Neural progenitor cell (in vitro differentiated cells): ENCODE measurements around the genes ZNF41 and GLOD5.

- RAMPAGE, long total RNA: no peak
These were observed 99.0 kb upstream of the GPR34 start for GRCh38 chrX:41589763-41590279.

DNA sequence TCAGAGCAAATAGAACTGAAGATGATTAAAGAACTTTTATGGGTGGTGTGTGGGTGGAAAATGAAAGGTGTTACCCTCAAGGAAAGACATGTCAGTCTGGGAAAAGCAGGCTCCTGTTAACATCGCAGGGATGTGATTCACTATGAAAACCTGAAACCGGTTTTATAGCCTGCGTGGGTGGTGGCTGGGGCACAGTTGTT is 61.2 kb upstream of the CASK start:
- RAMPAGE, long total RNA: no peak

DNA sequence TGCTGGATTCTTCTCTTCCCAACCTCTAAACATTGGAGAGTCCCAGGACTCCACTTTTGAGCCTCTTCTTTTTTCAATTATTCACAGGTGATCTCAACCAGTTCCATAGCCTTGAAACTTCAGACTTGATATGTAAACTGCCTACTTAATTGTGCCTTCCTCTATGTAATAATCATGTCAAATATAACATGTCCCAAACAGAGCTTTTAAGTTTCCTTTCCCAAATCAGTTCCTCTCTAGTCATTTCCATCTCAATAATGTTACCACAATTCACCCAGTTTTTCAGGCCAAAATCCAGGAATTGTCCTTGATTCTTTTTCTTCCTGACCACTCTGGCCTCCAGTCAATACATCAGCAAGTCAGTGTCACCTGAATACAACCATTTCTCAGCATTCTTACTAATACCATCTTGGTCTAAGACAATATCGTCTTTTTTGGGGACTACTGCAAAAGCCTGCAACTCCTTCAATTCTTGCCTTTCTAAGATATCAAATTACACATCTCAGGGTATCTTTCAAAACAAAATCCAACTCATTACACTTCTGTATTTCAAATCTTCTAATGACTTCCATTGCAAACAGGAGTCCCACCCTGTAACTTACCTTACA is 22.0 kb downstream of the MAOB start:
- RAMPAGE, long total RNA: no peak

DNA sequence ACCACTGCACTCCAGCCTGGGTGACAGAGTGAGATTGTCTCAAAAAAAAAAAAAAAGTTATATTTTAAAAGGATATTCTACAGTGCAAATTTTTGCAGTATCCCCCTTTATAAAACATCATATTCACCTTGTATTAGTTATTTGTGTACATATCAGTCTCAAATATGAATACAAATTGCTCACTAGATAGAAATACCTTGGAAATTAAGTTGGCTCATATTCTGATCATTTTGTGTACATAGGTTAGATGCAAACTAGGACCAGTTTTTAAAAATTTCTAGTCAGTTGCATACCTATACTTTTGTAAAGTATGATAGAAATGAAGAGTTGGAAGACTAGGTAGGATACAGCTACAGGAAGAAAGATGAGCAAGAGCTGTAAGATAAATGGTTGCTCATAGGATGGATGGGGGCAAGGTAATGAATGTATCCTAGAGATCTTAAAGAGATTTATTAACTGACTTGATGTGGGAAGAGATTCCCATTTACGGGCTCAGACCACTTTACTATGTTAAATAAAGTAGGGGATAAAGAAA is 156.6 kb downstream of the KDM6A start:
- RAMPAGE, long total RNA: no peak

DNA sequence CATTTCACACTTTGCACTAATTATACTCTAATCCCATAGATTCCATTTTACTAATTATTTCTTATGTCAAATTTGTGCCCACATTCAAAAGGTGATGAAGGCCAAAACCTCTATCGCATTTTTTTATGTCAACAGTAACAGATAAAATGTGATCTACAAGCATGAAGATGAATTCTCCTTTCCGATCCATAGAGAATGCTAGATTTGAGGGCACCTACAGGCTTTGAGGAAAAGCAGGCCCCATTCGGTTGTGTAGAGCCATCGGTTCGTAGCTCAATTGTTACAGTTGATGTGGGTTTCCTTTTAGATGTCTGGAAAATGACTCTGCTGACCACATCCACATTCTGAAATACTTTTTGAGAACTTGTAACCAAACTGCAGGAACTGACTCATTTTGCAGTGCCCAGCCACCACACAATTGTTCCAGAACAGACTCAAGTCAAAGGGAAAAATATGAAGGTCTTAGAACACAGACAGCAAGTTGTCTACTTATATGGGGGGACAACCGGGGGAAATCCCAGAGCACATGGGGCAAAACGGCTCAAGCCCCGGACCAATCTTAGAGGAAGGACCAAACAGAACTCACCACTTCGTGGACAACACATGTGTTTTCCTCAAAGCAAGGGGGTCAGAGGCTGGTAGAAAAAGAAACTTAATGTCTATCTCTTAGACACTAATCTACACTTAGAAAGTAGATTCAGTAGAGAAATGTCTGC is 557.6 kb upstream of the DIPK2B start:
- RAMPAGE, long total RNA: no peak

GRCh38 chrX:45771063-45771591 is 570.5 kb upstream of the DIPK2B start:
- RAMPAGE, long total RNA: no peak

DNA sequence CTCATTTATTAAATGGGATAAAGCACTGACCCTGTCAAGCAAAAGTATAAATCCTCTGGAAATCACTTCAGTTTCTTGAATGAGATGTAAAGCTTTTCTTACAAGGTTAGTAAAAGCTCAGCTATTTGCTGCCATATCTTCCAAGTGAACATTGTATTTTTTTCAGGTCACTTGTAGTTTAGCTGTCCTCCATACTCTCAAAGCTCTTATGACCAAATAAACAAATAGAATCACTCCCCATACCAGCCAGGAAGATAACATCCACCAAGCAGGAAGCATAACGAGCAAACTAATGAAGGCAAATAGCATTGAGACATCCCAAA is 9.2 kb downstream of the KRBOX4 start:
- RAMPAGE, long total RNA: no peak

DNA sequence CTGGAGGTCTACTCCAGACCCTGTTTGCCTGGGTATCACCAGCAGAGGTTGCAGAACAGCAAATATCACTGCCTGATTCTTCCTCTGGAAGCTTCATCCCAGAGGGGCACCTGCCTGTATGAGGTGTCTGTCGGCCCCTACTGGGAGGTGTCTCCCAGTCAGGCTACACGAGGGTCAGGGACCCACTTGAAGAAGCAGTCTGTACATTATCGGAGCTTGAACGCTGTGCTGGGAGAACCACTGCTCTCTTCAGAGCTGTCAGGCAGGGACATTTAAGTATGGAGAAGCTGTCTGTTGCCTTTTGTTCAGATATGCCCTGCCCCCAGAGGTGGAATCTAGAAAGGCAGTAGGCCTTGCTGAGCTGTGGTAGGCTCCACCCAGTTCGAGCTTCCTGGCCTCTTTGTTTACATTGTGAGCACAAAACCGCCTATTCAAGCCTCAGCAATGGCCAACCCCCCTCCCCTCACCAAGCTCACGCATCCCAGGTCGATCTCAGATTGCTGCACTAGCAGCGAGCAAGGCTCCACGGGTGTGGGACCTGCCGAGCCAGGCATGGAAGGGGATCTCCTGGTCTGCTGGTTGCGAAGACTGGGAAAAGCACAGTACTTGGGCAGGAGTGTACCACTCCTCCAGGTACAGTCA is 38.7 kb downstream of the KRBOX4 start:
- RAMPAGE, long total RNA: no peak

DNA sequence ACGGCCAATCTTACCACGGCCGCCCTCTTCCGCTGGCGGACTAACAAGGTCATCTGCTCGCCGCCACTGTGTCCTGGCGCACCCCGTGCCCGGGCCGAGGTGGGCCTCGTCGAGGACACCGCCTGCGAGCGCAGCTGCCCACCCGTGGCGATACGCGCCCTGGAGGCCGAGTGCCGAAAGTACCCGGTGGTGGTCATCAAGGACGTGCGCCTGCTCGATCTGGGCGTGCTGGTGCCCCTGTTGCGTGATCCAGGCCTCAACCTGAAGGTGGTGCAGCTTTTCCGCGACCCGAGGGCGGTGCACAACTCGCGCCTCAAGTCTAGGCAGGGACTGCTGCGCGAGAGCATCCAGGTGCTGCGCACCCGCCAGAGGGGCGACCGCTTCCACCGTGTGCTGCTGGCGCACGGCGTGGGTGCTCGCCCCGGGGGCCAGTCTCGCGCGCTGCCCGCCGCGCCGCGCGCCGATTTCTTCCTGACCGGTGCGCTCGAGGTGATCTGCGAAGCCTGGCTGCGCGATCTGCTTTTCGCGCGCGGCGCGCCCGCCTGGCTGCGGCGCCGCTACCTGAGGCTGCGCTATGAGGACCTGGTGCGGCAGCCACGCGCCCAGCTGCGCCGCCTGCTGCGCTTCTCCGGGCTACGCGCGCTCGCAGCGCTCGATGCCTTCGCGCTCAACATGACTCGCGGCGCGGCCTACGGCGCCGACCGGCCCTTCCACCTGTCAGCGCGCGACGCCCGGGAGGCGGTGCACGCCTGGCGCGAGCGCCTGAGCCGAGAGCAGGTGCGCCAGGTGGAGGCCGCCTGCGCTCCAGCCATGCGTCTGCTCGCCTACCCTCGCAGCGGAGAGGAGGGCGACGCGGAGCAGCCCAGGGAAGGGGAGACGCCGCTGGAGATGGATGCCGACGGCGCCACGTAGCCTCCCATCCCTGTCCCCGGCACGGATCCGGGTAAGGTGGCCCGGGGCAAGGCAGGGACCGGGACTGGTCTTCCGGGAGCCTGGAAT is 1.2 kb downstream of the CHST7 start:
- RAMPAGE, long total RNA: no peak

DNA sequence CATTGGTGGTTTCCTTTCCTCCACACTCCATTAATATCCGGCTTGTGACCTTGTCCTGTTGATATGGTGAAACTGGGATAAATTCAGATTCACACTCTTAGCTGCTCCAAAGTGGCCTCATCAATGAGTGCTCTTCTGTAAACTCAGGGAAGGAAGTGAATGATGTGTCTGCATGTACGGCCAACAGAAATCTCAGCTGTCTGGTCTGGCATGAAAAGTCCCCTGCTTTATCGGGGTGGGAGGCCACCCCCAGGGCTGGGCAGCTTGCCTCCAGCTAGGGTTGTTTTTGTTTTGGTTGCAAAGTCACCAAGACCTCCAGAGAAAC is 54.4 kb downstream of the CHST7 start:
- RAMPAGE, long total RNA: no peak

DNA sequence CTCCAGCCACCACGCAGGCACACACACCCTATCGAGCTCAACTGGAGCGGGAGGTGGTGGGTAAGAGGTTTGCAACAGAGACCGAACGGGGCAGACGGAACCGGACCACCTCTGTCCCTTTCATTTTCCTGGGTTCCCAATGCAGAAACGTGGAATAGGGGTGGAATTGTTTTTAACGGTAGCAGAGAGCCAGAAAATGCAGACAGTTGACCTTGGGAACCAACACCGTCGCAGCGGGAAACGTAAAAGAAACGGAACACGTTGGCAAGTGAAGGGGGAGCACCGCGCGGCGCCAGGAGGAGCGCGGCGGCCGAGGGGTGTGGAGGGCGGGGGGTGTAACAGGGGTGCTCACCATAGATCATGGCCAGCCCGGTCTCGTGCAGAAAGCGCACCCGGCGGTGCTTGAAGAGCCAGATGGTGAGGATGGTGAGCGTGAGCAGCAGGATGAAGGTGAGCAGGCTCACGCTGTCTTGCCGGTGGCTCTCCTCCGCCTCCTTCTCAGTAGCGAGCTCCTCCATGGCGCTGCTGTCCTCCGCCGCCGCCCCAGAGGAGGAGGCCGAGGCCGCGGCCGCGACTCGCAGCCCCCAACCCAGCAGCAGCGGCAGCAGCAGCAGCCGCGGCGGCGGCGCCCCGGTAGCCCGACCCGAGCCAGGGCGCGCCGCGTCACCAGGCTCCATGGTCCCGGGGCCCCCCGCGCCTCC is 415 bp downstream of the SLC9A7 start:
- RAMPAGE, long total RNA: no peak

DNA sequence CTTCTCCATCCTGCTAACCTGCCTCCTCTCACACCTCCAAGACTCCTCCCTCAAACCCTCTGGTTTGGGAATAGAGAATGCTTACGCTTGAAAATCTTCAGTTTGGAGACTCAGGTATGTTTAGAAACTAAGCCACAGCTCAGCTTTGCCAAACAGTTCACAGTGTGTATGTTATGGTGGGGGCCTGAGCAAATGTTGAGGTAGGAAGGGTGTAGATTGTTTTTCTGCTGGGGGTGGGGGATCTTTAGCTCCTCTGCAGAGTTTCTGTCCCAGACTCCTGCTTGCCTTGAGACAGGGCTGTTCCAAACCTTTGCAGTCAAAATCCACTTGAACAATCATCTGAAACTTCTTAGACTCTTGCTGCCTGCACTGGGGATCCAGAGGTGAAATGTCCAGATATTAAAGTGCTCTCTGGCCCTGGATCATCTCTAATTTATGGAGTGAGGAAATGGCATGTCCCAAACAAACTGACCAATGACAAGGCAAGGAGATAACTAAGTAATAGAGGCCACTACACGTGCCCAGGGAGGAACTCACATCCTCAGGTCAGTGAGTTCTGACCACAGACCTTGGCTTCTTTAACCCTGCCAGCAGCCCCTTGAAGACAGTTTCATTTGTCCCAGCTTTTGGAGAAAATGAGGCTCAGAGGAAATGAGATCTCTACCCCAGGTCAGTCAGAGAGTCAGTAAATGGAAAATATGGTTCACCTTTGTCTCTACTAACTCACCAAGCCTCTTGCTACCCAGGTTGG is 2.9 kb downstream of the UBA1 start:
- RAMPAGE, long total RNA: no peak

- RAMPAGE, long total RNA: no peak
These were observed 6.5 kb upstream of the USP11 start for GRCh38 chrX:47226112-47226976.

DNA sequence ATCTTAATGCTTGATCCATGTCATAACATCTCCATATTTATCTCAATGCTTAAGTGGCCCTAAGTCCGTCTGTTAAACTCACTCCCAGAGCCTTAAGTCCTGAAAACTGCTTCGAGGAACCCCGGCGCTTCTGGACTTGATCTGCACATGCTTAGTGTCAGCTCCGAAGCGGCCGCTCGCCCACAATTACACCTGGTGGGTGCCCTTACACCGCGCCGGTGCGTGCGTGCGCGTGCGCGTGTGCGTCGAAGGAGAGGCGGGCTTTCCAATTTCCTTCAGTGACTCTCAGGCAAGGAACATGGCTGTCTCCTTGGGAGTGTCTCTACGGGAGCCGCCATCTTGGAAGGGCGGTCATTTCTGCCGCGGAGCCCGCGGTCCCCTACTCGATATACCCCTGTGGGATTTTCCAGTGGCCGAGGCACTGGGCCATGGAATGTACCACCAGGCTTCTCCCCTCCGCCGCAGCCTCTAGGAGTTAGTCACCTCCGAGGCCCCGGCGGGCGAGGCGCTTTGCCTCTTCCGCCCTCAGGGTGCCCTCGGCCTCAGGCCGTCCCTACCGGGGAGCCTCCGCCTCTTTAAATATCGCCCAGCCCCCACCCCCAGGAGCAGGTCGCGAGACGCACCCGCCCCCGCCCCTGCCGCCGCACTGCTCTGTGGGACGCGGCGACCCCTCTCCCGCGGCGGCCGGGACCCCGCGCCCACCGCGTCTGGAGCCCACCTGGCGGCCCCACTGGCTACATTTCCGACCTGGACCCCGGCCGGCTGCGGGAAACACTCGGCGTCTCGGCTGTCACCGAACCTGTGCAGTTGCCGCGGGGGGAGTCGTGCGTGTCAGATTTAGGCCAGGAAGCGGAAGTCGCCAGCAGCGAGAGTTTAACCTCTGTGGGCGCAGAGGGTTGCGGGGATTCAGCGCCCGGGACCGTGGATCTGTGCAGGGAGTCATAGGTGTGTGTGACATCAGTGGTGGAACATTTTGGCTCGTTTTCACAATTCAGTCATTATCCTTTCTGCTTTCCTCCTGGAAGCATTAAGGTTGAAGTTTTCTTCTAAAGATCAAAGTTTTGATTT is at the start of gene ZNF41:
Gene ZNF41 (minus strand): TSS at position 846 of the 1,068 bp plus-strand sequence.
- RAMPAGE, long total RNA: no peak

- RAMPAGE, long total RNA: no peak
These were observed 10.6 kb upstream of the TIMP1 start for GRCh38 chrX:47571588-47572078.

GRCh38 chrX:47798913-47799300 is 37.8 kb upstream of the ZNF81 start:
- RAMPAGE, long total RNA: no peak

DNA sequence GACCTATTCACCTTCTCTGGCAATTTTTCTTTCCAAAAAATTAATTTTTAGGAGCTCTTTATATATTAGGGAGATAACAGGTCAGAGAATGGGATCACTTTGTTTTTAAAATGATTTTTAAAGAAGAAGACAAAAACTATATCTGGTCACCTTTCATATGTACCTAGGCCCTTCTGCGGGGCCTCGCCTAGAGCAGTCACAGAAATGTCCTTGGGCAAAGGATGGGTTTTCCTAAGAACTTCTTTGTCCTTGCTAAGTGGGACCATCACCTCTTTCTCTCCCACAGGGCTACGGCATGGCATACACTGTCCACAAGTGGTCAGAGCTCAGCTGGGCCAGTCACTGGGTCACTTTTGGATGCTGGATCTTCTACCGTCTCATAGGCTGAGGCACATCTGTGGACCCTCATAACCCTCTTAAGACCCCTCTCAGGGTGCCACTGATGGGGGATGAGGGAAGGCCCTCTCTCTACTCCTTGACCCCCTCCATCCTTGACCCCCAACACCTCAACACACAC is 1.5 kb upstream of the EBP start:
- RAMPAGE, long total RNA: no peak

- RAMPAGE, long total RNA: no peak
These were observed 7.6 kb downstream of the SUV39H1 start for GRCh38 chrX:48703872-48704705.

- RAMPAGE, long total RNA: no peak
These were observed at the start of gene GLOD5 for GRCh38 chrX:48761606-48762166. Gene GLOD5 (plus strand): TSS chrX:48761747.

DNA sequence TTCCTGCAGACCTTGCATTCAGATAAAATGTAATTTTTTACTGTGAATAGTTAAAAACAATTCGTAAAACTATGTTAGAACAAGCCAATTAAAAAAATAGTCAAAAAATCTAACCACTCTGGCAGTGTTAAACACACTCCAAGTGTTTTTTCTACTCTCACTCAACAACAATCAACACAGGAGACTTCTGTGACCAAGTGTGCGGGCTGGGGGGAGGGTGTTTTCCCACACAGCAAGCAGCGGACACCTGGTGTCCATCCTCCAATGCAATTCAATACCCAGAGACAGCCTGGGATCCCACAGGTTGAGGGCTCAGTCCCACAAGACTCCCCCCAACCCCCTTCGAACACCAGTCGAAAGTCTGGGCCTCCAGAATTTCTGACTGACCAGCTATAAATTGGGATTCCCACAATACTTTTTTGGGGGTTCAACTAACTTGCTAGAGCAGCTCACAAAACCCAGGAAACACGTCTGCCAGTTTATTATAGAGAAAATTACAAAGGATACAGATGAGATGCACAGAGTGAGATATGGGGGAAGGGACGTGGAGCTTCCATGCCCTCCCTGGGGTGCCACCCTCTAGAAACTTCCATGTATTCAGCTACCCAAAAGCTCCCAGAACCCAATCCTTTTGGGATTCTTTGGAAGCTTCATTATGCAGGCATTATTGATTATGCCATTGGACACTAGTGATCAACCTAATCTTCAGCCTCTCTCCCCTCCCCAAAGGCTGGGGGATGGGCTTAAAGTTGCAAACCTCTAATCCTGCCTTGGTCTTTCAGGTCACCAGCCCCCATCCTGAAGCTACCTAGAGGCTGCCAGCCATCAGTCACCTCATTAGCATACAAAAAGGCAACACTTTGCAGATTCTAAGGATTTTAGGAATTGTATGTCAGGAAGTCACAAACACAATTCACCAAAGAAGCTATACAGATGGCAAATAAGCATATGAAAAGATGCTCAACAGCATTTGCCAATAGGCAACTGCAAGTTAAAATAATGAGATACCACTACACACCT is 8.6 kb upstream of the PIM2 start:
- RAMPAGE, long total RNA: no peak